ENCODE data around the genes RBM4, C11orf86, GRK2, CLCF1 and RPS6KB2.

DNA sequence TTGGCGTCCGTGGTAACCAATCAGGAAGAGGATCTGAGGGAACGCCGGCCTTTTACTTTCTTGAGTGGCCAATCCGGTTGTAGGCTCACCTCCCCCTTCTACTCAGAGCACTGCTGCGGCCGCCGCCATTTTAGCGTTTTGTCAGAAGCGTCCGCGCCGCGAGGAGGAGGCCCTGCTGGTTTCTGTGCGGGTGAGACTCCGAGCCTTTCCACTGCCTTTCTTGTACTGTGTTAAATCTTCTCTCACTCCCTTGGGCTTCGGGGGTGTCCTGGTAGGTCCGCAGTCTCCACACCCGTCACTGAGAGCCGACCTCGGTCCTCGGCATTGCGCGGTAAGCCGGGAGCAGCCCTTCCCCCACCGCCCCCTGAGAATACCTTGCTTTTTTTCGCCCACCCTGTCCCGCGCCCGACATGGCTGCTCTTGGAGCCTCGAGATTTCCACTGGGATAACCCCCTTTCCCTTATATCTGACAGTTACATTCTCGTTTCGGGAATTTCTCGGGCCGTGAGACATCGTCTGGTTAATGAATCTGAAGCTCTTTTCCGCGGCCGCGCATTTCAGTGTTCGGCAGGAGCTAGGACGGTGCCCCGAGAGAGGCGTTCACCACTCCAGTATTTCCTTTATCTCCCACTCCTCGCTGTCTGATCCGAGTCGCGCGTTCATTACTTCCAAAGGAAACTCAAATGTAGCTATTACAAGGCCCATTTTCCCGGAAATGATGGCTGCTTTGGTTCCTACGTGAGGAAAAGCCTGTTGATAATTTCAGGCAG, at the start of gene RBM4:
Gene RBM4, plus strand, starts transcription at position 141 of the 770 bp plus-strand sequence.
- RAMPAGE, long total RNA = no peak
- RRBS = 1% methylated on average over 4 of the region's 51 CpGs

GRCh38 chr11:66744222-66744544, 386 bp upstream of the C11orf80 start:
- RAMPAGE, long total RNA = no peak
- RRBS = 3% methylated on average over 6 of the region's 23 CpGs

GRCh38 chr11:66974873-66975868, at the start of gene C11orf86:
TSS of gene C11orf86 (plus strand) at chr11:66975304.
- RAMPAGE, long total RNA = no peak
- RRBS = 91% methylated on average over 4 of the region's 16 CpGs

DNA sequence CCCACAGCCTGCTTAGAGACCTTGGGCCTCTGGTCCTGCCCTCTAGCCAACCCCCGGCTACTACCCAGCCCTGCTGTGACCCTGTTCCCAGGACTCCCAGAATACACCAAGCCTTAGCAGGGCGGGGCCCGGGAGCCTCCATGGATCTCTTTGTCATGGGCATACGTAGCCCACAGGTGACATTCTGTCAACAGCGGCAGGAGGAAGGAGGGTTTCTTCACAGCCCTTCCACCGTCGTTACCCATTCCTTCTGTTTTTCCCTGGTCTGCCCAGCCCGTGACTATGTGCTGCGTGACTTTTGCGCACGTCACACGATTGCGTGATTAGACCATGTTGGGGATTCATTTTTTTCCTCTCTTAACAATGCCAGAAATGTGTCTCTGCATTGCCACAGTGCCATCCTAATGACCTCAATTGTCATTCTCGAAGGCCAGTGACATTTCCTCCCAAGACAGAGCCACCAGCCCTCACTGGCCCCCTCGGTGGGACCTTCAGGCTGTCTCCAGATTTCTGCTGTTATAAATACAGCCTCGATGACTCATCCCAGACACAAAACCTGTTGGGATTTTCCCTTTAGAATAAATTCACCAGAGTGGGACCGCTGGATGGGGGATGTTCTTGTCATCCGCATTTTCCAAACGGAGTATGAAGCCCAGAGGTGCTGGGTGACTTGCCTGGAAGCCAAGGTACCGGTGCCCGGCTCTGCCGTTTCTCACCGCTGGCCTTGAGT, 9.1 kb downstream of the SYT12 start:
- RAMPAGE, long total RNA = no peak
- RRBS = 82% methylated on average over 3 of the region's 23 CpGs

DNA sequence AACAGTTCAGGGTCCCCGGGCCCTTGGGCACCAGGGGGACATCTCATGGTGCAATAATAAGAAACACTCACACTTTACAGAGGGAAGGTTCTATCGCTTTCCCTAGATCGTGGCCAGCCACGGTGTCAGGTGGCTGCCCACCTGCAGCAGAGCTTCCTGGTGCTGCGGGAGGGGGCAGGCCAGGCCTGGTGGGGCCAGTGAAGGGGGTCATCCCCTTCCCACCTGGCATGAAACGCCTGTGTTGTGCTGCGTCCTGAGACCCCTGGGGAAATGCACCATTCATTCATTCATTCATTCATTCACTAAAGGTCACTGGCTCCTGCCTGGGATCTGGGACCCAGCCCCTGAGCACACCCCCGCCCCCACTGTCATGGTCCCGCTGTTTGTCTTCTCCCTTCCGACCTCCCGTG, 392 bp upstream of the RHOD start:
- RAMPAGE, long total RNA = no peak
- RRBS = no CpG with 5 or more reads among the region's 11 CpGs

- RAMPAGE, long total RNA = no peak
- RRBS = under 1% methylated on average over 55 of the region's 121 CpGs
Observed at GRCh38 chr11:67266021-67266871, at the start of gene GRK2. TSS of gene GRK2 (plus strand) at chr11:67266473.

DNA sequence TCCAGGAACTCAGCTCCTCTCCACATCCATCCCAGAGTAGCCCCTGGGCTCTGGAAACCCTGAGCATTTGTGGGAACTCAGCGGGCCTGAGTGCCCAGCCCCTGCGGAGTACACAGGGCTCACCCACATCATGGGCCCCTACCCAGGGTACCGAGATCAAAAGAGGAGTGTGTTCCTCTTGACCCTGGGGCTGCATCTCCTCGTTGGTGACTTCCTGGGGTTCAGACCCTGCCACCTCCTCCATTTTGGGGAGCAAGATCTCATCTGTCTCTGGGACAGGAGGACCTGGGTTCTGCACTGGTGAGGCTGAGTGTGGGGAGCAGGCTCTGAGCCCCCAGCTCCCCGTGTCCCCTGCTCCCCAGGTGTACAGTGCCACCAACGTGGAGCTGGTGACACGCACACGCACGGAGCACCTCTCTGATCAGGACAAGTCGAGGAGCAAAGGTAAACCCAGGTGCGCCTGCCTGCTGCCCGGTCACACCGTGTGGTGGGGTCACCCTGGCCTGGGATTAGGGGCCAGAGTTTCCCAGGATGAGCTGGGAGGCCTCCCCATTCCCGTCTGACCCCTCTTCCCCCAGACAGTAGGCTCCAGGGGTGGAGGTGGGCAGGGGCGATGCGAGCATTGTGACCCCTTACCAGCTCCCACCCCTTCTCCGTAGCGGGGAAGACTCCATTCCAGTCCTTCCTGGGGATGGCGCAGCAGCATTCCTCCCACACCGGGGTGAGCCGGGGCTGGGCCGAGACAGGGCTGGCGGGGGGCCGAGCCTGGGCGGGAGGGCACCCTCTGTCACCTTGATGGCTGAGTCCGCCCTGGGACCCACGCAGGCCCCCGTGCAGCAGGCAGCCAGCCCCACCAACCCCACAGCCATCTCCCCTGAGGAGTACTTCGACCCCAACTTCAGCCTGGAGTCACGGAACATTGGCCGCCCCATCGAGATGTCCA, 3.9 kb upstream of the SSH3 start:
- RAMPAGE, long total RNA = no peak
- RRBS = no CpG with 5 or more reads among the region's 32 CpGs

- RAMPAGE, long total RNA = no peak
- RRBS = 2% methylated on average over 26 of the region's 70 CpGs
Observed at GRCh38 chr11:67316958-67317989, 13.9 kb downstream of the SSH3 start.

GRCh38 chr11:67351068-67351997, 2.0 kb downstream of the POLD4 start:
- RAMPAGE, long total RNA = no peak
- RRBS = 93% methylated on average over 3 of the region's 13 CpGs

DNA sequence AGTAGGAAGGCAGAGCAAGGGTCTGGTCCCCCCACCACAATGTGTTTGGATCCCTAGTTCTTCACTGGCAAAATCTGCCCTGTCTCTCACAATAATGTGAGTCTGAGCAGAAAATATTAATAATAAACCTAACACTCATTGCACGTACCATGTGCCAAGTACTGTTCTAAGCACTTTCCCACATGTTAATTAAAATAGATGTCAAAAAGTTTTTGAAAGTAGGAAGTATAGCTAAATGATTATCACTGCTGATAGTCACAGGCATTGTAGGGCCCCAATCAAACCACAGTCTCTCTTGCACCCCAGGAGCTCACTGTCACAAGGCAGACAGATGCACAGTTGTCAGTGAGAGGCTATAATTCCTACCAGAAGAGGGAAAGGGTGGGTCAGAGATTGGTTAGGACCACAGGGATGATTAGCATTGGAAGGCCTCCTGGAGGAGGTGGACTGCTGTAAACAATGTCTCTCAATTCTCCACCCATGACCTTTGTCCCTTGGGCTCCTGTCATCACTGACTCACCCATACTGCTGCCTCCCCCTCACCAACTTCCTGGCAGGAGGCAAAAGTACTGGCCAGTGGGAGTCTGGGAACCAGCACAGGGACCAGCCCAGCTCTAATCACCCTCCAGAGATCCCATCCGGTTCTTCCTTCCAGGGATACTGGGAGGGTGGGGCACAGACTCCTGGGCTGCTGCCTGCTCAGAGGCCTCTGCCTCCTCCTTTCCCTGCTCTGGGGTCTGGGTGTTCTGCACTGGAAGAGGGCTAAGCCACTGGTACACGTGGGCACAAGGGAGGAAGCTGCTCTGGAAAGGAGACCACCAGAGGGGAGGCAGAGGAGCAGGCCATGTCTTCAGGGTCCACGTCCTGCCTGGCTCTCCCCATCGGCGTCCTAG, 1.1 kb upstream of the POLD4 start:
- RAMPAGE, long total RNA = no peak
- RRBS = no CpG with 5 or more reads among the region's 6 CpGs

GRCh38 chr11:67356736-67357839, 3.7 kb upstream of the POLD4 start:
- RAMPAGE, long total RNA = no peak
- RRBS = no CpG with 5 or more reads among the region's 7 CpGs

GRCh38 chr11:67367372-67367674, 6.1 kb downstream of the CLCF1 start:
- RAMPAGE, long total RNA = no peak
- RRBS = no CpG with 5 or more reads among the region's 13 CpGs

DNA sequence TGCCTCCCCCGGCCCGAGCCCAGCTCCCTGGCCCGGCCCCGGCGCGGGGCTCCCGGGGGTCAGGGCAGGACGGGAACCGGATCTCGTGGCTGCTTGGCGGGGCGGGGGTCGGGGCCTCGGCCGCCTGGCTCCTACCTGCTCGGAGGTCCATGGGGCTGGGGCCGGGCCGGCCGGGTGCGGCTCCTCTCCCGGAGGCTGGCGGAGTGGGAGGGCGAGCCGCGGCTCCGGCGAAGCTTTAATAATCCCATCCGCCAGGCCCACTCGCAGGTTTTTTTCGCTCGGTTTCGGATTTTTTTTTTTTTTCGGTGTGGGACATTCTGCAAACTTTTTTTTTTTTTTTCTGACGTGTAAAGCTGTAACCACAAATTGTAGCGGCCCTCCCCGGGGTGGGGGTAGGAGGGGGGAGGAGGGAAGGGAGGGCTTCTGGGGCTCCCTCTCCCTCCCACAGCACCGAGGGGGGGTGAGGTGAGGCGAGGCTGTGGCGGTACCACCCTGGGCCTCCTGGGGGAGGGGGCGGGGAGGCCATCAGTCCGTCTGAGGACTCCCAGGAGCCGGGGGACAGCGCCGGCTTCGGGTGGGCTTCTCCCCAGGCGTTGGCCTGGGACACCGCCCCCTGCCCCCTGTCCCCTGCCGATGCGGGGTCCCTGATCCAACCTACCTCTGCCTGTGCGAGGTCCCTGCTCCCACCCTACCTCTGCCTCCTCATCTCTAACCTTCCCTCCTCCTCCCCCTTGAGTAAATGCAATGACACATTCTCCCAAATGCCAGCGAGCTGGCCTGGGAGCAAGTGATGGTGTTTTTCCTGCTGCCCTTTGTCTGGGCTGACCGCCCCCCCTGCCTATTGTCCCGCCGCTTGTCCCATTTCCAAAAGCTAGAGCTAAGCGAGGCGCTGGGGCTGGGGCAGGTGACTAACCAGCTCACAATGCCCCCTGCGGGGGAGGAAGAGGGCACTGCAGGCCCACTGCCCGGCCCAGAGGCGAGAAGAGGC, at the start of gene CLCF1:
Gene CLCF1, minus strand, starts transcription at position 210 of the 988 bp plus-strand sequence.
- RAMPAGE, long total RNA = no peak
- RRBS = 3% methylated on average over 14 of the region's 59 CpGs

DNA sequence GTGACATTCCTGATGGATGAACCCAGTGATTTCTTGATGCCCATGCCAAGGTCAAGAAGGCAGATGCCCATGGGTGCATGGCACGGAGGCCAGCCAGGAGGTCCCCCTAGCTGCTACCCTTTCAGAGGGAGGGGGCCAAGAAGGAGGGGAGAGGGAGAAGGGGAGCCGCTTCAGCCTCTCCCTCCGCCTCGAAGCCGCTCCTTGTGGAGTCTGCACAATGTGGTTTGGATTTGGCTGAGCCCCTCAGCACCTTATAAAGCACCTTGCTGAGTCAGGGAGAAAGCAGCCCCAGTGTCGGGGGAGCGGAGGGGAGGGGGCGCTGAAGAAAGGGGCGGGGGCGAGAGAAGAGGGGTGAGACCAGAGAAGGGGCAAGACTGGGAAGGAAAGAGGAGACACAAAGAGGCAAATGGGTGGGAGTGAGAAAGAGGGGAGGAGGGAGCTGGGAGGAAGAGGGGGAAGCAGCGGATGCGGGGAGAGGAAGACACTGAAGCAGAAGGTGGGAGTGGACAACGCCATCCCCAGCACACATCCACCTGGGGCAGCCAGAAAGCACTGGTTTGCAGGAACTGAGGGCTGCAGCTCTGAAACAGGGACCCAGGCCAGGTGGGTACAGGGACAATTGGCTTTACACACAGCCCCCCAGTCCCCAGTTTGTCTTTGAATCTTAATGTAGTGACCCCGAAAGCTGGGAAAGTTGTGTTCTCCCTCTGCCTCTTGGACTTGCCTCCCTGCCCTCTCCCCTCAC, 2.3 kb upstream of the CLCF1 start:
- RAMPAGE, long total RNA = no peak
- RRBS = no CpG with 5 or more reads among the region's 14 CpGs

- RAMPAGE, long total RNA = no peak
- RRBS = no CpG with 5 or more reads among the region's 38 CpGs
Observed at GRCh38 chr11:67398282-67399162, 3.1 kb downstream of the PPP1CA start.

GRCh38 chr11:67407055-67407647, 3.3 kb downstream of the TBC1D10C start:
- RAMPAGE, long total RNA = no peak
- RRBS = no CpG with 5 or more reads among the region's 11 CpGs

GRCh38 chr11:67428035-67428698, at the start of gene RPS6KB2:
TSS of gene RPS6KB2 (plus strand) at chr11:67428494.
- RAMPAGE, long total RNA = start-site peak on the plus strand at chr11:67428493-67428523, 143 and 30 reads in 2 replicates
- RRBS = 2% methylated on average over 15 of the region's 55 CpGs

- RAMPAGE, long total RNA = no peak
- RRBS = no CpG with 5 or more reads among the region's 17 CpGs
Observed at GRCh38 chr11:67432071-67432581, 3.8 kb downstream of the RPS6KB2 start.

DNA sequence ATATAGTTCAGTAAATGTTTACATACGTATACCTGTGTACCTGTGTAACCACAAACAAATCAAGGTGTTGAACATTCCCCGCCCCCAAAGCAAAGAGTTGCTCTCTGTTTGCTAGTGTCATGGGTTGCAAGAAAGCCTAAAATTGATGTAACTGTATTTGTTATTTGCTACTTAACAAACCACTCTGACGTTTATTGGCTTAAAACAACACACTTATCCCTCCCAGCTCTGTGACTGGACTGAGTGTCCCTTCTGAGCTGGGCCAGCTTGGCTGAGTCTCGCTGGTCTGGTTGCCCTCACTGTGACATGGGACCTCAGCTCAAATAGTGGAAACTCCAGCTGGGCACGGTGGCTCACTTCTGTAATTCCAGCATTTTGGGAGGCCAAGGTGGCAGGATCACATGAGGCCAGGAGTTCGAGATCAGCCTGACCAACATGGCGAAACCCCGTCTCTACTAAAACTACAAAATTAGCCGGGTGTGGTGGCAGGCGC, 25.5 kb upstream of the CABP2 start:
- RAMPAGE, long total RNA = no peak
- RRBS = no CpG with 5 or more reads among the region's 10 CpGs

GRCh38 chr11:67558094-67558337, 25.6 kb upstream of the GSTP1 start:
- RAMPAGE, long total RNA = no peak
- RRBS = no CpG with 5 or more reads among the region's 5 CpGs

Data from hepatocyte (in vitro differentiated cells and primary cell).